T47D (cell line): Measurements from ENCODE around the genes S100A6, S100A16, INTS3 and C1orf43.

DNA sequence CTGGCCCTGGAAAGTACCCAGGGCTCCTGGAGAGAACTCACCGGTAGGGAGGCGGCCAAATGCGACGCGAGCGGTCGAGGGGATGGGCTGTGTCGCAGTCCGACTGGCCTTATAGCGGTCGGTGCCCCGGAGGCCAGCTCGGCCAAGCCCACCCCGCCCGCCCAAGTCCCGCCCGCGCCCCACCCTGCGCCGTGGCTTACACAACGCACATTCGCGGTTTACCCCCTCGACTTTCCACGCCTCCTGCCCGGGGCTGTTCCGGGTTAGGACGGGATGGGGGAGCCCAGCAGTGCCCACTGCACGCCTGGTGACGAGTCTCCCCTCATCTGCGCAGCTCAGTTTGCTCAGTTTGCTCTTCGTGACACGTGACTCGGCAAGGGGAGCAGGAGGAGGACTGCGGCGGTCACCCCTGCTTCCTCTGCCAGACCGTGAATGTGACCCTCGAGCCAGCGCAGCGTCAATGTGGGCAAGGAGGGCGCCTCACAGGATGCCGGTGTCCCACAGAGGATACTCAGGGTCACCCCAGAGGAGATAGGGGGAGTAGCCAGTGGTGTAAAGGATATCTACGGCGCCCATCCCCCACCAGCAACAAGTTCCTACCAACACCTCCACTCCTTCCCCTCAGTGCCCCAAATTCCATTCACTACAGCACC, at the start of gene S100A6:
TSS of gene S100A6 (minus strand) at position 84 of the 653 bp plus-strand sequence.
- RRBS: 1% methylated on average over 15 of the region's 44 CpGs

DNA sequence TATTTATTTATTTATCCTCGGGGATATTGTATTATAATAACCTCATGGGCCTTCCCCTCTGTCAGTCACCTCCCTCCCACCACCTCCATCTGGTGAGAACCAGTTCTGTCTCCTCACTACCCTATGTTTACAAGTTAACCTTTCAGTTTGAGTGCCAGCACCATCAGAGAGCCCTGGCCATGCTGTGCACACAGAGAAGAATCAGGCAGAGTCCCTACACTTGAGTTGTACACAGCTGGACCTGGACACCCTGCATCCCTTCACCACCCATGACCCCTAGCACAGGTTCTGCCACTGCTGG, 1.3 kb downstream of the S100A5 start:
- RRBS: no CpG with 5 or more reads among the region's 1 CpG

- RRBS: 94% methylated on average over 5 of the region's 12 CpGs
Observed at GRCh38 chr1:153606814-153607983, 5.7 kb downstream of the S100A16 start.

- RRBS: no CpG with 5 or more reads among the region's 9 CpGs
Observed at GRCh38 chr1:153608021-153608643, 4.8 kb downstream of the S100A16 start.

GRCh38 chr1:153612488-153613645, at the start of gene S100A16:
TSS of gene S100A16 (minus strand) at chr1:153613137.
- RRBS: 2% methylated on average over 3 of the region's 18 CpGs

GRCh38 chr1:153653151-153653635, 5.3 kb upstream of the SNAPIN start:
- RRBS: no CpG with 5 or more reads among the region's 3 CpGs

- RRBS: no CpG with 5 or more reads among the region's 22 CpGs
Observed at GRCh38 chr1:153727872-153728258, at the start of gene INTS3. TSS of gene INTS3 (plus strand) at chr1:153728050.

DNA sequence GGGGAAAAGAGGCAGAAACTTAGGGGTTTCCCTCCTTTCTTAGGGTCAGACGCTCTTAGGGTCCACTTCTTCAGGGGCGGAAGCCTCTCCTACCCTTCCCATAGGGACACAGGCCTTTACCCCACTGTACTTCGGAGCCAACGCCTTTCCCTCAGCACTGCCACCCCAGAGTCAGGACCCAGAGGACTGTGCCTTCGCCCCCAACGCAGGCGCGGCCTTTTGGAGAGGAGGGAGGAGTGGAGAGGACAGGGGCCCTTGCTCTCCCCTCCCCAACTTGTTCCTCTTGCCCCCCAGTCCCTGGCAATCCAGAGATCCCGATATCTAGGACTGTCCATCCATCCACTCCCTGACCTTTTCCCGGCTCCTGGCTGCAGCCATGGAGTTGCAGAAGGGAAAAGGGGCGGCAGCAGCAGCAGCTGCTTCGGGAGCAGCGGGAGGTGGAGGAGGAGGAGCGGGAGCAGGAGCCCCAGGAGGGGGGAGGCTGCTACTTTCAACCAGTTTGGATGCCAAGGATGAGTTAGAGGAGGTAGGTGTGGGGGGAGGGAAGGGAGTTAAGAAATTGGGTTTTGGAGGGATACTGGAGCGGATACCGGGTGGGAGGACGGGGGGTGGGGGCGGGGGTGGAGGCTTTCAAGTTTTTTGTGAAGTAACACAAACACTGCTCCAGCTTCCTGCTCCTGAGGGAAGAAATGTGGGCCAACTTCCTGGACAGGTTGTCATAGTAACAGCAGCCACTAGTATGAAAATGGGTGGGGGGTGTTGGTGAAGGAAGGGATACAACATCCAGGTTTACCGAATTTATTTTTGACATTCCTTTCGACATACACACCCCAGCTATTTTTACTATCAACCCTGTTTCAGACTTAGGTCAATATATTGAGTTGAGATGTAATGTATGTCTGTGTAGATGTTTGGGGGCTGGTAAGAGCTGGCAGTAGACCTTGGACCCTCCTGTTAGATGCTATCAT, 693 bp downstream of the INTS3 start:
- RRBS: no CpG with 5 or more reads among the region's 20 CpGs

- RRBS: no CpG with 5 or more reads among the region's 4 CpGs
Observed at GRCh38 chr1:153749211-153749808, 21.5 kb downstream of the INTS3 start.

GRCh38 chr1:153770463-153771139, 4.6 kb upstream of the SLC27A3 start:
- RRBS: no CpG with 5 or more reads among the region's 12 CpGs

DNA sequence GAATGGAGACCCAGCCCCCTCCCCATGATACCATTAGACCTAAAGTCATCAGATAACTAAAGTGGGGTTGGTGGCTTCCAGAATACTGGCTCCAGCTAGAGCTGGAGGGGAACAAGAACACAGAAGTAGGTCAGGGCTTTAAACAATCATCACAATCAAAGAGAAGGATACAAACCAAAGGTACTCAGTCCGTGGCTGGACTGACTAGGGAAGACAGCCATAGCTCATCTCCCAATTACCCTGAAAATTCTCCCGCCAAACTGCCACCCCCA, 29.1 kb downstream of the SLC27A3 start:
- RRBS: no CpG with 5 or more reads among the region's 2 CpGs

GRCh38 chr1:153888475-153889445, 34.0 kb downstream of the GATAD2B start:
- RRBS: no CpG with 5 or more reads among the region's 16 CpGs

GRCh38 chr1:153892317-153892763, 30.4 kb downstream of the GATAD2B start:
- RRBS: no CpG with 5 or more reads among the region's 1 CpG

DNA sequence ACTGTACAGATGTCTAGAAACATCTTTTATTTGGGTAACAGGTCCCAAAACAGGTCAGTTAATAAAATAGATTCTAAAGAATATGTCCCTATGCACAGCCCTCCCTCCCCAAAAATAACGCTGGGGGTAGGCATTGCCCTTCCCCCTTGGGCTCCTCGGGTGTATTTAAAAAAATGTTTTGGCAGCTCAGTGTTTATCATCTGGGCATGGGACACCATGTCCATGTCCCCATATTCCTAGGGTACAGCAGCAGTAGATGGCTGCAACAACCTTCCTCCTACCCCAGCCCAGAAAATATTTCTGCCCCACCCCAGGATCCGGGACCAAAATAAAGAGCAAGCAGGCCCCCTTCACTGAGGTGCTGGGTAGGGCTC, 675 bp upstream of the CRTC2 start:
- RRBS: no CpG with 5 or more reads among the region's 3 CpGs

- RRBS: no CpG with 5 or more reads among the region's 13 CpGs
Observed at GRCh38 chr1:153973182-153974160, 4.0 kb downstream of the JTB start.

DNA sequence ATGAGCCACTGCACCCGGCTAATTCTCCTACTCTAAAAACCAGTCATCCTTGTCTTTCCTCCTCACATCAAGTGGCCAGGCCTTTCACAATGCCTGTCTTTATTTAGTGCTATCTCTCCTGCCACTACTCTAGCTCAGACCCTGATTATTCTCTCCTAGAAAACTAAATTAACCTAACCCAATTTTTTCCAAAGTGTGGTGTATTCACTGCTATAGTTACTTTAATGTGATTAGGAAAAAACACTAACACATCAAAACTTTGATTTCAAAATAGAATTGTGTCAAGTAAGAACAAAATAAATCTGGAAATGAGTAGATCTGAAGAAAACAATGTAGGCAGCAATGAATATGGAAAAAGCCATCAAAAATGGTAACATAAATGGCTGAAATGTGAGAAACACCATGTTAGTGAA, 27.5 kb downstream of the TPM3 start:
- RRBS: no CpG with 5 or more reads among the region's 1 CpG

GRCh38 chr1:154174598-154175095, 17.3 kb downstream of the TPM3 start:
- RRBS: no CpG with 5 or more reads among the region's 11 CpGs

DNA sequence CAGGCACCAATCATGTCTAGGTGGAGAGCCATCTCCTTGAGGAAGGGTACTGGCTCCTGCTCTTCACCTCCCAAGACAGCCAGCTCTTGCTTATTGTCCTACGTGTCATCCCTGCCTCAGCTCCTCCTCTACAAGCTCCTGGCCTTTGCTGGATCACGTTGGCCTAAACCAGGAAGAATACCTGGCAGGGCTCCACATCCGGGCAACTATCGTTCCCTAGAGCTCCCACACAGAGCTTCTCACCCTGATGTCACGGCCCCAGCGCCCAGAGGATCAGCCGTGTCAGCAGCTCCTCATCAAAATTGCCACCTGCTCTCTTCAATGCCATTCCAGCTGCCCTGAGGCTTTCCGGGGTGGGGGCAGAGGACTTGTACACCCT, 1.9 kb upstream of the TPM3 start:
- RRBS: no CpG with 5 or more reads among the region's 8 CpGs

GRCh38 chr1:154219990-154220849, at the start of gene C1orf43:
TSS of gene C1orf43 (minus strand) at chr1:154220590.
- RRBS: 1% methylated on average over 9 of the region's 63 CpGs

DNA sequence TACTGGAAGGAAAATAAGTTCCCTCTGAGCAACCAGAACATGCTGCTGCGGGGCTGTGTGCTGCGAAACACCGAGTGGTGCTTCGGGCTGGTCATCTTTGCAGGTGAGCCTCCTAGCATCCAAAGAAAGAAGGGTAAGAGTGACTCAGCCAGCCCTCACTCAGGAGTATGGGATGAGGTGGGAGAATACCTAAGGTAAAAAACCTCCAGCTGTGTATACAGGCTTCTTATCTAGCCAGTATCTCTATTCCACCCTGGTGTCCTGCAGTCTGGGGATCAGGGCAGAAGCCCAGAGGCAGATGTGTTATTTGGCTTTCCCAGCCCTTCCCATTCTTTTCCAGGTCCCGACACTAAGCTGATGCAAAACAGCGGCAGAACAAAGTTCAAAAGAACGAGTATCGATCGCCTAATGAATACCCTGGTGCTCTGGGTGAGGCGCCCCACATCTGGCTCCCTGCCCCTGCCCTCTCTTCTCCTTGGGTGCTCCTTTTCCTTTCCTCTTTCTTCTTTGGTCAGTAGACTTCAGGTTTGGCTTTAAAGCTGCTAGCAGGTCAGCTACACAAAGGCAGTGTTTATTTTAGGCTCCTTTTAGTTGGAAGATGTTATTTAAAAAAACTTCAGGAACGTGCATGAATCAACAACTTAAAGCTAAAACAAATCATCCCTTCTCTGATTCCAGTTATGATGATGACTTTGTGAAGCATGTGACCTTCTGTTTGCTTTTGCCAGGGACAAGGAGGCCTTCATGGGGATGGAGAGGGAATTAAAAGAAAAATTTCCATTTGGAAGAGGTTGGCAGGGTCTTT, 9.0 kb downstream of the ATP8B2 start:
- RRBS: no CpG with 5 or more reads among the region's 11 CpGs